ENCODE measurements around the genes PLA2G10, NDE1 and CEP20.

DNA sequence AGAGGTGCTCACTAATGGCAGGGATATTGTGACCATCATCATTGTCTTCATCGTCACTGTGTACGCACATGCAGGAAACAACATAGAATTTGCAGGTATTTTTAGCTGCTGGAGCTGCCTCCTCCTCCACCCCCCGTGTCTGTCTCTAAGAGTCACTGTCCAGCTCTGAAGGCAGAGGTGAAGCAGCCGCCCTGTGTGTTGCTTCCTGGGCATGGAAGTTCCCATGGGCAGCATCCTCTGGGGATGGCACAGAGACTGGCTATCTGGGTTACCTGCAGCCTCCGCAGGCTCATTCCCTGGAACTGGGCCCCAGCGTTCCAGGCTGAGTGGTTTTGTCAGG is 41.6 kb upstream of the MRTFB start:
- PRO-cap, result no peak

DNA sequence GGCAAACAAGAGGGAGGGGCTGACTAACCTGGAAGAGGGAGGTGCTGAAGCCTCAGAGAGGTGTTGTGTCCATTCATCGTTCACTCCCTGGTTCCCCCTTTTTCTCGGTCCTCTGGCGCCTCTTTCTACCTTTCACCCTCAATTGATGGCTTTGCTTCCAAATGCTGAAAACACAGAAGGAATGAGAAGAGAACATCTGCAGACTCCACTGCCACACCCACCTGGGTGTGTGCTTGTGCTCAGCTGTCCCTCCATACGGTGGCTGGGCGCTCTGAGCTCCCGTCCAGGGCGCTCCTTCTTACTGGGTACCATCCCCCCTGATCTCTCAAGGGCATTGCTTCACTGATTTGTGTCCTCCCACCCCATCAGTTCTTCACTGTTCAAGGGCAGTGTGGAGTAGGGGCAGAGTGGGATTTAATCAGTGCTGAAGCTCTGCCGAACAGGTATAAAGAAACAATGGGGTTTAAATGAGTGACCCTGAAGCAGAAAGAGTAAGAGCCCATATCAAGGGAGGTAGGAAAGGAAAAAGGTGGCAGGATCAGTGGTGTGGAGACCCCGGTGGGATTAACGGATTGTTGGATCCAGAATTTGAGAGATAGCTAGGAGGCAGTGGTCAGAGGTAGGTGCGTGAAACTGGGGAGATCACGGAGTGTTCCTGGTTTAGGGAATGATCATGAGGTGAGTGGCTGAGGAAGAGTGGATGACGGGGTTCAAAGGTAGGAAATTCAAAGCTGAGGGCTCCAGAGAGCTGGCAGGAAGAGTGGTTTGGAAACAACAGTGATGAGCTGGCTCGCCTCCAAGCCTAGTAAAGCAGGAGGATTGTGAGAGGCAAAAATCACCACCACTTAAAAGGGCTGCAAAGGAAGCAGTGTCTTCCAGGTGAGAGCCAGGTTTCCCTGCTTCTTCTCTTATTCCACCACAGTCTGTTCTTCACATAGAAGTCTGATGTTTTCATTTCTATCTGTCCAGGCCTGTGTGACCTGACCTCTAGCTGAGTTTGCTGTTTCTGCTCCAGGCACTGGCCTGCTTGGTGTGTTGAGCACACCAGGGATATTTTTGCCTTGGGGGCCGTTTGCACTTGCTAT is 40.9 kb downstream of the MRTFB start:
- PRO-cap, result no peak

- PRO-cap, result no peak
Observed at GRCh38 chr16:14203280-14203799, 132.2 kb downstream of the MRTFB start.

DNA sequence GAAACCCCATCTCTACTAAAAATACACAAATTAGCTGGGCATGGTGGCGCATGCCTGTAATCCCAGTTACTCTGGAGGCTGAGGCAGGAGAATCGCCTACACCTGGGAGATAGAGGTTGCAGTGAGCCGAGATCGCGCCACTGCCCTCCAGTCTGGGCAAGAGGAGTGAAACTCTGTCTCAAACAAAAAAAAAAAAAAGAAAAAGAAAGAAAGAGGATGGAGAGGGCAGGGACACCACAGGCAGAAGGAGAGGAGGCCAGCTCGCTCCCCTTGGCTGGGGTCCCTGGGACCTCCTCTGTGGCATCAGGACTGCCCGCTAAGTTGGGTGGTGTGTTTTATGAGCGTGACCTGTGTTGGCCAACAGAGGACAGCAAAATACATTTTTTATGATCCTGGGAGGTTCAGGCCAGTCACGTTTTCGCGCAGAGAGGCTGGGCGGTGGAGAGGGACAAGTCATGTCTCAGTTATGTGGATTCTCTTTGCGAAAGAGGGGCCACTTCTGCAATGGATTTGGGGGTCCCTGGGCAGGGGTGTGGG is 229.6 kb downstream of the MRTFB start:
- PRO-cap, result unidirectional peak, plus-strand start at position 425 of the sequence

DNA sequence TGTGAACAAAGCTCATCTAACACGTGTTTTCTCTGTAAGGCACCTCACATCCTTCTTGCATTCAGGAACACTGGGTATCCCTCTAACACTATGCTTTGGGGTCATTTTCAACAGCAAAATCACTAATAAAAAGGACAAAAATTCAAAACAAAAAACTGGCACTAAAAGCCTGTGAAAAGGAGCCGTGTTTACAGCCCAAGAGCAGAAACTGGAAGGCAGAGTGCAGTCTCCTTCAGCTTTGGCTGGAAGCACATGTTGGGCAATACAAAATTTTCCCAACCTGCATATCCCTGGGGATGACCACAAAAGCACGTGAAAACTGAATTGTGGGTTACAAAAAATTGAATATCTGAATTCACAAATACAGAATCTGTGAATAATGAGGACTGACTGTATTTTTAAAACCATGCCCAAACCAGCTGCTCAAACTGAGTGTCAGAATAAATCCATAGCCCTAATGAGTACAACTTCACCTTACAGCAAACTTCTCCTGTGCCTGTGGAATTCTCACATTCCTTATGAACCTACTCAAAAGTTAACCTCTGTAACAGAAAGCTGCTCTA is 102.3 kb downstream of the PARN start:
- PRO-cap, result no peak

DNA sequence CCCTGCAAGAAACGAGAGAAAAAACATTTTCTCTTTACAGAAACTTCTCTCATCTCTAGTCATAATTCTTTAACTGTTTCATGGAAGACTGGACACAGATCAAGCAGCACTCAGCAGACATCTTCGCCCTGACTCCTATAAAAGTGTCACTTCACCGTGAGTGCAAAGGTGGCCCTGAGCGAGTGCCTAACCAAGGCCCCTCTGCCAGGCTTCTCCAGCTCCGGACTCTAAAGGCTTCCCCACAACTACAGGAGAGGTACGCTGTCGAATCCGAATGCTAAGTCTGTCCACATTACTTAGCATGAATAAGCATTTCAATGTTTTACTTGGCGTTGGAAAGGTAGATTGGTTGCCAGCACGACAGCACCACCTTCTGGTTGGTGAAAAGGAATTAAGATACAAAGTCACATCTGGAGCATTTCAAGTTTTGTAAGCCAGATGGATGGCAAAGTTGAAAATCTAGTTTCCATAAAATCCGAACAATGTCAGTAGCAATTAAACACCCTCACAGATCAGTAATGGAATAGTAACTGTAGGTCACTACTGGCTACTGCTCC is 101.0 kb downstream of the PARN start:
- PRO-cap, result no peak

GRCh38 chr16:14559680-14560274 is 70.3 kb downstream of the PARN start:
- PRO-cap, result no peak

GRCh38 chr16:14694110-14694663 is at the start of gene PLA2G10:
Gene PLA2G10, minus strand, starts transcription at chr16:14694308.
- PRO-cap, result no peak

DNA sequence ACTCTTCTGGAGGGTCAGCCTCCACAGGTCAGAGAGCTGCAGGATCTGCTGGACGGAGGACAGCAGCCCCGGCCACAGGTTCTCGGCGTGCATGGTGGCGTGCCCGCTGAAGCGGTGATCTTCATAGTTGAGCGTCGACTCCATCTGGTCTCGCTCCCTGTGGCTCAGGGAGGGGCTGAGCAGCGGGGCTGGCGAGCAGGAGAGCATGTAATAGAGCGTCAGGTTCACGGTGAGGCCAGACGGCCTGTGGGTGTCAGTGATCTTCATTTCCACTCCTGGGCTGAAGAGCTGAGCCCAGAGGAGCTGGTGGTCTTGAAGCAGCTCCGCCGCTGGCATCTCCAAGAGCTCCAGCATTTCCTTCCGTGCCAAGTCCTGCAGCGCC is 14.0 kb downstream of the PDXDC1 start:
- PRO-cap, result no peak

DNA sequence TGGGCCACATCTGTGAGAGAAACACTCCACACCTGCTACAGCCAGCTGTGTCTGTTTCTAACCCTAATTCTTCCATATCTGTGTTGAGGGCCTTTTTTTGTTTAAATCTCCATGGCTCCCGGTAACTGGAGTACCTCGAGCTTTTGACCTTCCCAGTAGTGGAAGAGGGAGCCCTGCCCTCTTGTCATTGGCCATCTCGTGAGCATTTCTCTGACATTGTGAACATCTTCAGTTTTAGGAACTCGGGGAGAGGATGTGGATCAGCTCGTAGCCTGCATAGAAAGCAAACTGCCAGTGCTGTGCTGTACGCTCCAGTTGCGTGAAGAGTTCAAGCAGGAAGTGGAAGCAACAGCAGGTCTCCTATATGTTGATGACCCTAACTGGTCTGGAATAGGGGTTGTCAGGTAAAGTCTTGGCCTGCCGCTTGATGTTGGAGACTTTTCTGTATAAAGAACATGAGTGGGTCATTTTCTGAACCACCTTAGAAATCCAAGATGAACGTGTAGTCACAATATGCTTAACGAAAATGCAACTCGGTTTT is 24.3 kb downstream of the NTAN1 start:
- PRO-cap, result no peak

DNA sequence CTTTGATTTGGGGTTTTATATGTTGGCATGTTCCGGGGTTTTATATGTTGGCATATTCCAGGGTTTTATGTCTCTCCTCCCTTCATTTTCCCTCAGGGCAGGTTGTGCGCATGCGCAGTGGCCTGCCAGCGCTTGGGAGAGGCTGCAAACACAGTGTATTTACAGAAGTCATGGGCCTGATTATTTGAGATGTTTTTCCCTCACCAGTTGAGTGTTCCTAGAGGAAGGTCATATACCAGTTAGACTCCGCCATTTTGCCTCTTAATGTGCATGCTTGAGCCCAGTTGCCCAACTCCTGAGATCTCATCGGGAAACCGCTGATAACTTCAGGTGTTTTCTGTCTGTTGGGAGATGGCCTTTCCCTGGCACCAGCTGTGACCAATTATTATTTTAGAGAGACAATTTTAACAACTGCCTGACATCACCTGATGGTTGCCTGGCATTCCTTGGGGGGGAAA is 65.3 kb downstream of the MARF1 start:
- PRO-cap, result no peak

DNA sequence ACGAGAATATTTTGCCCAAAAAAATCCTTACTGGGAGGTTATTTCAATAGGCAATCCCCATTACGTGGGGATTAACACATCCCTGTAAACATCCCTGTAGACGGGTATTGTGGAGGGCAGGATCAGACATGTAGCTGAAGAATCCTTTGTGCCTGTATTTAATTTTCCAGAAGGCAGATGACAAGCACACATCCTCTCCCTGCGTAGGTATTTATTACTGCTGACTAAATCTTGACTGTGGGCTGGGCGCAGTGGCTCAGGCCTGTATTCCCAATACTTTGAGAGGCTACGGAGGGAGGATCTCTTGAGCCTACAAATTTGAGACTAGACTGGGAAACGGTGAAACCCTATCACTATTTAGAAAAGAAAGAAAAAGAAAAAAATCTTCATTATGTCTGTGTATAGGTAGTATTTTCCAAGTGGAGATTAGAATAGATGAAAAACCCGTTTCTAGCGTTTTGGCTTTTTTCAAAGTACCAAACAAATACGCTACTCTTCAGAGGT is 1.4 kb upstream of the MARF1 start:
- PRO-cap, result no peak

GRCh38 chr16:15649764-15650728 is at the start of gene NDE1:
Gene NDE1, plus strand, starts transcription at chr16:15650245.
- PRO-cap, result bidirectional peak, plus-strand start at chr16:15650301, minus-strand start at chr16:15650086

DNA sequence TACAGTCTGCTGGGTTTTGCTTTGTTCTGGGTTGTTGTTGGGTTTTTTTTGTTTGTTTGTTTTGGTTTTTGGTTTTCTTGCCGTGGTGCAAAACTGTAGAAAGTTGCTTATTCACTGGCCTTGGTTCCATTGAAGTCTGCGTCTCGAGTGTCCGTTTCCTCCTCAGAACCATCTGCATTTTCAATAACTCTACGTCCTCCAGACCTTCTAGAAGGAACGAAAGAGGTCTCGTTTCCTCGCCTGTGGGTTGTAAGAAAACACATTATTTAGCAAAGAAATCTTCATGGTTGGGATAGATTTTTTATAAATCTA is 53.8 kb downstream of the NDE1 start:
- PRO-cap, result no peak

DNA sequence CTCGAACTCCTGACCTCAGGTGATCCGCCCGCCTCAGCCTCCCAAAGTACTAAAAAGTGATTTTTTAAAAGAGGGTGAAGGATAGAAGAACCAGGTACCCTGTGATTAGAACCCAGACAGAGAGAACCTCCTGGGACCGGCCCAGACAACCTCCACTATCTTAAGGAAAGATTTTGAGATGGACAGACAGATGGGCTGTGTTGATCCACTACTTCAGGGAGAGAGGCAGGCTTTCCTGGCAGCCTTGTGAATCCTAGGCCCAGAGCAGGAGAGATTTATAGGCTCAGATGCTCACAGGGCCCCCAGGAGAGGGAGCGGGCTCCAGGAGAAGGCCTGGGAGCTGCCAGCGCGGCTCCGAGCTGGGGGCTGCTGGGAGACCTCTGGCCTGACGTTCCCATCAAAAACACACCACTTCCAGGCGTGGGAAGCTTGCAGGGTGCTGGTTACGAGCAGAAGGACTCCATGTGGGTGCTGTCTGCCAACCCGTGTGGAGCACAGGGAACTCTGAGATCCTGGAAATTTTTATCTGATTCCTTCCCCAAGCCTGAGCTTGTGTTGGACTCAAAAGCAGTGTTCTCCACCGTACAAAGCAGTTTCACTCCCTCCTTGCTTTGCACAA is 53.2 kb downstream of the MYH11 start:
- PRO-cap, result no peak

DNA sequence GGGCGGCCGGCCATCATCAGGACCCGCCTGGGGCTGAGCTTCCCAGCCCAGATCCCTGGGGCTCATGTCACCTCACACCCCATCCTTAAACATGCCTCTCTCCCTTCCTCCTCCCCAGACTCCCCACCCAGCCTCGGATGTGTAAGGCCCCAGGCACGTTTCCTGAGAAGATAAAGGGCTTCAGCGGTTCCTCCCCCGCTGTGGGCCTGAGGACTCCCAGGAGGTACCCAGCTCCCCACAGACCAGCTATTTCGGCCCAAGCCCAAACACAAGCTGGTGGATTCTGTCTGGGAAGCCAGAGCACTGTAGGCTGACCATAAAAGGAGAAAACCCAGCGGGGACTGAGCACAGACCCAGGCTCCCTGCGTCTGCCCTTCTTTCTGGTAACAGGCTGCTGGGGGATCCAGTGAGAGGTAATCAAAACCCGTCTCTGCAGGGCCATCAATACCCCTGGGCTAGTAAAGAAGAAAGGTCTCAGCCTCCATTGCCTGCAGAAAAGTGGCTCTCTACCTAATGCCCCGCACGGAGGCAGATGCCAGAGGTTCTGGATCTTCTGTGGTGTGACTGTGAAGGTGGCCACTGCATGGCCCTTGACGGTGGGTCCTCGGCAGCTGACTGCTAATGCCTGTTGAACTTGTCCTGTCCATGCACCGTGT is 49.1 kb downstream of the MYH11 start:
- PRO-cap, result no peak

- PRO-cap, result unidirectional peak, plus-strand start at chr16:15888377; bidirectional peak, plus-strand start at chr16:15888794, minus-strand start at chr16:15888571
Observed at GRCh38 chr16:15887849-15889088, at the start of gene CEP20. Gene CEP20, minus strand, starts transcription at chr16:15888603.

GRCh38 chr16:15948748-15949013 is 735 bp upstream of the ABCC1 start:
- PRO-cap, result unidirectional peak, plus-strand start at chr16:15948980

GRCh38 chr16:15950846-15951315 is 1.5 kb downstream of the ABCC1 start:
- PRO-cap, result no peak

DNA sequence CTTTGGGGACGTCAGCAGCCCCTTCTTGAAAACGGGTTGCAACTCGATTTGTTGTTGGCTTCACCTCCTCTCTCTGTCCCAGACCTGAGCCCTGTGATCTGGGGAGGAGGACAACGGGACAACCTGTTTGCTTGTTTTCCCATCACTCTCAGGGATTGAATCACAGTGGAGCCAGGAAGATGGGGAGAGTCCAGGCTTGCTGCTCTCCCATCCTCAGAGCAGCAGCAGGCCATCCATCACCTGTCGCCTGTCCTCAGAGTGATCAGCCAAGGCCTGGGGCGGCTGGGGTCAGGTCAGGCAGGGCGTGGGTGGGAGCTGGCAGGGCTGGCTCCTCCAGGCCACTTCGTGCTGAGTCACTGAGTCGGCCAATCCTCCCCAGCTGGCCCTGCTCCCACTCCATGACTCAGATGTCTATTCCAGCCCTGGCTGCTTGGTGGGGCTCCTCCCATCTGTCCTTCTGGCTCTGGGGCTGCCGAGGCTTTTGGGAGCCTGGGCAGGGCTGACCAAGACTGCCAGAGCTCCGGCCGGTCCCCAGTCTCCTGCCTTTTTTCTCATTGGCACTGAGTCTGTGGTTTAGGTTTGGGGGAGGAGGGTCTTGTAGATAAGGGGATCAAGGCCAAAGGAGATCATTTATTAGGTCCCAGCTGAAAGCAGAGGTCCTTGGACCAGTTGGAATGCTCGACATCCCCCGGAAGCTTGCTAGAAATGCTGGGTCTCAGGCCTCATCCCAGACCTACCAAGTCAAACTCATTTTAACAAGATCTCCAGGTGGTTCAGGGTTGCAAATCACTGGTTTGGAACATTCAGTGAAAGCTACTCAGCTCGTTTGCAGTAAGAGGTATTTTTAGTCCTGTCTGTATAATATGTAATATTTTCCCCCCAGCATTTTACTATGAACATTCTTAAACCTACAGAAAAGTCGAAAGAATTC is 72.7 kb downstream of the ABCC1 start:
- PRO-cap, result no peak